Measurements from ENCODE around the gene PRIMA1.

DNA sequence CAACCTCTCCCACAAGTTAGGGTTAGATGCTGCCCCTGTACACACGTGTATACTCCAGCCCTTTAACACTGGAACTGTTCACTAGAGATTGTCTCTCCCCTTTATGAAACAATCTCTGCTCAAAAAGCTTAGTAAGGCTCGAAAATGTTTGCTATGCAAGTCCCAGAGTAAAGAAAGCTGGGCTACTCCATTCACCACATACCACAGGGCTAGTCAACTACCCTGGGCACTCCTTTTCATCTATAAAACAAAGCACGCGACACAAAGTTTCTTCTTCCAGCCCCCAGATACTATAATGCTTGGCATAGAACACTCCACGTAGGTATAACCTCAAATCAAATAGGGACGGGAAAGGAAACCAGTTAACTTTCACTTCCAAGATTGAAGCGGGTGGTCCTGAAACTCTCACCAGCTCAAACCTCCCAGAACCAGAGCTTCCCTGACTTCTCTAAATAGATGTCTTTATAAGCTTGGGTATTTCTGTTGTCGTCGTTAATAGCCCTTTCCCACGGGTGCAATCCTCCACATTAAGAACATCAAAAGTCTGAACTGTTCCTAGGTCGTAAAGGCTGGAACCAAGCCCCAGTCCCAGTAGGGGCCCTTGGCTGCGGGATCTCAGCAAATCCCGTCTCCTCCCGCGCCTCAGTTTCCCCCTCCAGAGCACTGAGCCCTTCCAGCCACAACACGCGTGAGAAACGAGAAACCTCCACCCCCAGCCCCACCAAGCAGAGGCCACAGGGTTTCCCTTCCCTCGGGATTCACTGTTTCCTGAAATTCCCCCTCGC is 673 bp downstream of the LGMN start:
- RRBS = no CpG with 5 or more reads among the region's 20 CpGs

GRCh38 chr14:92759256-92759758 is 10.9 kb upstream of the LGMN start:
- RRBS = no CpG with 5 or more reads among the region's 4 CpGs

- RRBS = no CpG with 5 or more reads among the region's 3 CpGs
These were observed 18.9 kb upstream of the GOLGA5 start for GRCh38 chr14:92775175-92775679.

- RRBS = no CpG with 5 or more reads among the region's 7 CpGs
These were observed 19.4 kb downstream of the GOLGA5 start for GRCh38 chr14:92813294-92814163.

GRCh38 chr14:92922414-92922795 is 545 bp upstream of the CHGA start:
- RRBS = no CpG with 5 or more reads among the region's 4 CpGs

- RRBS = no CpG with 5 or more reads among the region's 24 CpGs
These were observed 69.5 kb downstream of the ITPK1 start for GRCh38 chr14:93045895-93046980.

GRCh38 chr14:93122801-93123221 is 7.1 kb upstream of the ITPK1 start:
- RRBS = no CpG with 5 or more reads among the region's 6 CpGs

- RRBS = no CpG with 5 or more reads among the region's 9 CpGs
These were observed 16.7 kb upstream of the ITPK1 start for GRCh38 chr14:93132299-93132898.

- RRBS = no CpG with 5 or more reads among the region's 12 CpGs
These were observed 34.1 kb downstream of the UBR7 start for GRCh38 chr14:93241116-93241691.

DNA sequence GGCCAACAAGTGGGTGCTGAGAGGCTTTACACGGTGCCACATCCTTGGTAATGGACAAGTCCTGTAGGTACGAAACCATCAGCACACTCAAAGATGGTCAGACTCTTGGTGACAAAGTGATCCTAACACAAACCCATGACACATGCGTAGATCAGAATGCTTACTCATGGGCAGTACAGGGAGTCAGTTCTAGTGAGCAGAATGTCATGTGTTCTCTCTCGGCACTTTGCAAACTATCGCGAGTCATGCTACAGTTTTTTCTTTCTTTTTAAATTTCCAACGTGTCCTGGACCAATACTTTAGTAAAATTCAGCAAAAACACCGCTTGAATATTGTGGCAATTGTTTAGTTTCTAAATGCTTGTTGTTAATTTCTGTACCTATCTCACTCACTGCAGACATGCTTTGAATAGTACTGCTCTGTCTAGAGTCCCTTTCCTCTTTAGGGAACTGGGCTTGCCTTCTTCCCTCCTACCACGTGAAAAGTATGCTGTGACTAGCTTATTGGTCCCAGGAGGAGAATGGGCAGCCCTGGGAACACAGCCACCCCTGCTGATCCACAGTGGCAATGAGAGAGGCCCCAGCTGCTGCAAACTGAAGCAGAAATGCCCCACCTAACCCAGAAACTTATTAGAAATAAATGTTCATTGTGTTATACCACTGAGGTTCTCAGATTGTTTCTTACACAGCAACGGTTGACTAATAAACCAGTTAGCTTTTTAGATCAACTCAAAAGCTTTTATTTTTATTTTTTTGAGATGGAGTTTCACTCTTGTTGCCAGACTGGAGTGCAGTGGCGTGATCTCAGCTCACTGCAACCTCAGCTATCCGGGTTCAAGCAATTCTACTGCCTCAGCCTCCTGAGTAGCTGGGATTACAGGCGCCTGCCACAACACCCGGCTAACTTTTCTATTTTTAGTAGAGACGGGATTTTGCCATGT is 62.6 kb downstream of the UBR7 start:
- RRBS = no CpG with 5 or more reads among the region's 15 CpGs

- RRBS = no CpG with 5 or more reads among the region's 6 CpGs
These were observed 36.9 kb downstream of the BTBD7 start for GRCh38 chr14:93295779-93296560.

DNA sequence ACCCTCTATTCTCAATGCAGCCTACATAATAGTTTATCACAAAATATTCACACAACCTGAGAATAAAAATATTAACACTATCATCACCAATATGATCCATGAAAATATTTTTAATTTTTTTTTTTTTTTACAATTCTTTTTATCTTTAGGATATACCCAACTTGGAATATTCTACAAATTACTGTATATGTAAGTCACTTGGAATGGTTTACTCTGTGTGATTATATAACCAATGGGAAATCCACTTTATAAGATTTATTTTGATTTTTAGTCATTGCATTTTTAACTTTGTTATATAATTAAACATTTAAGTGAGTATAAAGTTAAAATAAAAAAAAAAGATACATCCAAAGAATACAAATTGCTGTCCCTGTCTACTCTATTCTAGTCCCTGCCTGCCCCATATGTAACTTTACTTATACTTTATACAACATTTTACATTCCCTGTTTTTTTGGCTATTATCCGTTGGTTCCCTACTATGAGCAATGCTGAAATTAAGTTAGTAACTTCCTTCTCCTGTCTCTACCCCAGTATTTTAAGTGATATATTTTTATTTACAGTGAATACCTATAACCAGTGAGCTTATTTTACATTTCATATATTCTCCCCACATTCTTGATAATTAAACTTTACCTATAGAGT is 21.1 kb downstream of the BTBD7 start:
- RRBS = no CpG with 5 or more reads among the region's 1 CpG

DNA sequence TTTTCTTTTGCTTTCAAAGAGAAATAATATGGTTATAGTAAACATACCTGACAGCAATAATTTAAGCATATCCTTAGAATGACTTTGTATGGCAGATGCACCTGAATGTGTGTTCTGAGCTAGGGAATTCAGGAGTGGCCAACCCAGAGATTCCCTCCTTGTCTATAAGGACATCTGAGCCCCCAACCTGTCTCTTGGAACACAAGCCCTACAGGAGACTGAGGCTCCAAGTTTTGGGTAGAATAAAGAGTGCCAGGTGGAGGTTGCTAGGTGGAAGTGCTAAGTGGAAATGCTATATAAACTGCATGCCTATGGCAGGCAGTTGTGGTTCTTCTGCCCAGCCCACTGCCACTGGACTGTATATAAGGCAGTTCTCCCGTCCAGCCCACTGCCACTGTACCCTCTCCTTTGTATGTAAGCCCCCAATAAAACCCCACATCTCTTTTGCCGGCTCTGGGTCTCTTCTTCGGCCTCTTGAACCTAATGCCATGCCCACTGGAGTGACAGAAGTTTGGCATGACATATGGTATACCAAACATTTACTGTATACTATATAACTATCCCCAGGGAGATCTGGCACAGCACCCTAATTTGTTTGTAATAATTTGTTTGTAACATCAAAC is 20.3 kb downstream of the BTBD7 start:
- RRBS = no CpG with 5 or more reads among the region's 3 CpGs

GRCh38 chr14:93592732-93593402 is 162.1 kb downstream of the UNC79 start:
- RRBS = no CpG with 5 or more reads among the region's 5 CpGs

DNA sequence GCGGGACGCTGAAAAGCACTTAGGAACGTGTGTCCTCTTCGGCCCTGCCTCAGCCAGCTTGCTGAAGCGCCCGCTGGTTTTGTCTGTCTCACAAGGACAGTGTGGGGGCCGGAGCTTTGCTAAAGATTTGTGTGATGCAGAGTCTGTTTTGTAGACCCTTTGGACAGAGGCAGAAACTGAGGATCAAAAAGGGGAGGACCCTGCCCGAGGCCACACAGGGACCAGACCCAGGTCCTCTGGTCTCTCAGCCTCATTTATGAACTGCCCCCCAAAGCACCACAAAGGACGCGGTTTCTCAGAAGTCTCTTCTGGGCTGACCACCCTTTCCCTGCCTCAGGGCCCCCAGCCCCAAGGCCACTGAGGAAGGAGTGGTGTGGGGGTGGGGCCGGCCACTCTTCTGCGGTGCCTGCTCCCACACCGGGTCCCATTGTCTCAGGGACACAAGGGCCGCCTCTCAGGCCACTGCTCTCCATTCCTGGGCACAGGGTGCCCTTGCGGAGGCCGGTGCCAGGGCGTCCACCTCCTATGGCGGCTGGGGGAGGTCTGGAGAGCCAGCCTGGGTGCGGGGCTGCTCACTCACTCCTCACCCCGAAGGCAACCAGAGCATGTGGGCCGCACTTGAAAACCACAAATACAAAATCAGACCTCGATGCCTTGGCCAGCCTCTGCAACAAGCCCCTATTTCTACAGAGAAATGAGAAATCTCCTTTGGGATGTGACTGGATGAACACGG is 44.2 kb downstream of the PRIMA1 start:
- RRBS = 0% methylated on average over 2 of the region's 23 CpGs

GRCh38 chr14:93788286-93789529 is at the start of gene PRIMA1:
Gene PRIMA1, minus strand, starts transcription at chr14:93788485.
- RRBS = 5% methylated on average over 56 of the region's 118 CpGs

DNA sequence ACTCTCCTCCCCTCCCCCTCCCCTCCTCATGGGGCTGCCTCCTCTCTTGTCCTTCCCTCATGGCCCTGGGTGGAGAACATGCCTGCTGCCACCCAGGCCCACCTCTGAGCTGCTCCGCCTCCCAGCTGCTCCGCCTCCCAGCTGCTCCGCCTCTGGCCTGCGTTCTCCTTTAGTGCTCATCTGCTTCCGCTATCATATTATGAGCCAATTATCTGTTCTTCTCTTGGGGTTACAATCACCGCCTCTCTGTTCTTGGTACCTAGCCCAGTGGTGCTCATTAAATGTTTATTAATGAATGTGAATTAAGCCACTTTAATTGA is 32.1 kb upstream of the FAM181A start:
- RRBS = no CpG with 5 or more reads among the region's 6 CpGs

GRCh38 chr14:93974266-93975311 is 1.8 kb downstream of the ASB2 start:
- RRBS = no CpG with 5 or more reads among the region's 20 CpGs

- RRBS = no CpG with 5 or more reads among the region's 9 CpGs
These were observed 6.1 kb upstream of the ASB2 start for GRCh38 chr14:93982366-93982954.

DNA sequence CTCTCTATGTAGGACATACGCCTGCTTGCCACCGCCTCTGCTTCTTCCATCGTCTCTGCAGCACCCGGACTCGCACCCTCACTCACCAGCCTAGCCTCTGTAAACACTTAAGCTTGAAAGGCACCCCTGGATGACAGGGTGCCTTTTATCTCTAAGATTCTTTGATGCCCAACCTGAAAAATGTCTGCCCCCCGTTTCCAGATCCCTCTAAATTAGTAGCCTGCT is 19.0 kb downstream of the OTUB2 start:
- RRBS = no CpG with 5 or more reads among the region's 6 CpGs